ENCODE results near the genes SELENOM and INPP5J.

- RRBS, result no CpG with 5 or more reads among the region's 9 CpGs
Observed at GRCh38 chr22:30937812-30938443, 30.6 kb downstream of the MORC2 start.

DNA sequence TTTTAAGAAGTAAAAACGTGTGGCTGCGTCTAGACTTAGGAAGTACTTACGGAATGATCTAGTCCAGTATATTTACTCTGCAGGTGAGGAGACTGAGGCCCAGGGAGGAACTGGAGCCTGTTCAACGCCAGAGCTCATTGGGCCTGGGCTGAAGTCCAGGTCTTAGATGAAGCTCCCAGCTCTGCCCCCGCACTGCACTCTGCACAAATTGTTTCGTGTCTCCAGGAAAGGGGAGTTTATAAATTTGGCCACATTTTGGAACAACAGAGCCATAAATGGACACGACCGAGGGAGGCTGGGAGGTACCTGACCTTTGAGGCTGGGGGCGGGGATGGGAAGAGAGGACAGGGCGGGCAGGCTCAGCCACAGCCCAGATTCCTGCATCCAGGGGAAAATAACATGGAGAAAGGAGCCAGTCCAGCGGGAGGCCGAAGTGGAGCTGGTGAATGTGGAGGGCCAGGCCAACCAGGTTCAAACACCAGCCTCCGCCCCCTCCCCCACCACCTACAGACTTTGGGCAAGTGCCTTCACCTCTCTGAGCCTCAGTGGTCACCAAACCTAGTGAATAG is 36.9 kb upstream of the SMTN start:
- RRBS, result no CpG with 5 or more reads among the region's 13 CpGs

DNA sequence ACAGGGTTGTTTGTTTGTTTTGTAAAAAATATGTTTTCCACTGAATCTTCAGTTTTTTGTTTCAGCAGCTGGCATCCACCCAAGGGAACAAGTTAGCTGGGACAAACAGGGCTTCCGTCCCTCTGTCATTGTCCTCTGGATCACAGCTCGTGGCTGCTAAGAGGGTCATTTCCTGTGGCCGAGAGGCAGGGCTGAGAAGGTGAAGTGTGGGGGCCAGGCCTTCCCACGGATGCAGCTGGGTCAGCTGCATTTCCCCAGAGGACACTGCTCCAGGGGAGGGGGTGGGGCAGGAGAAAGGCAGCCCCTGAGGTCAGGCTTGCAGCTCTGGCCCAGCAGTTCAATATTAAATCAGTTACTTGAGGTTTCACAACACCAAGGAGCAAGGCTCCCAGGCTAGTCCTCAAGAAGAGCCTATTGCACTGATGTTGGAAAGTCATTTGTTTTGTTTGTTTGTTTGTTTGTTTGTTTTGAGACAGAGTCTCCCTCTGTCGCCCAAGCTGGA is 34.5 kb upstream of the SMTN start:
- RRBS, result no CpG with 5 or more reads among the region's 5 CpGs

DNA sequence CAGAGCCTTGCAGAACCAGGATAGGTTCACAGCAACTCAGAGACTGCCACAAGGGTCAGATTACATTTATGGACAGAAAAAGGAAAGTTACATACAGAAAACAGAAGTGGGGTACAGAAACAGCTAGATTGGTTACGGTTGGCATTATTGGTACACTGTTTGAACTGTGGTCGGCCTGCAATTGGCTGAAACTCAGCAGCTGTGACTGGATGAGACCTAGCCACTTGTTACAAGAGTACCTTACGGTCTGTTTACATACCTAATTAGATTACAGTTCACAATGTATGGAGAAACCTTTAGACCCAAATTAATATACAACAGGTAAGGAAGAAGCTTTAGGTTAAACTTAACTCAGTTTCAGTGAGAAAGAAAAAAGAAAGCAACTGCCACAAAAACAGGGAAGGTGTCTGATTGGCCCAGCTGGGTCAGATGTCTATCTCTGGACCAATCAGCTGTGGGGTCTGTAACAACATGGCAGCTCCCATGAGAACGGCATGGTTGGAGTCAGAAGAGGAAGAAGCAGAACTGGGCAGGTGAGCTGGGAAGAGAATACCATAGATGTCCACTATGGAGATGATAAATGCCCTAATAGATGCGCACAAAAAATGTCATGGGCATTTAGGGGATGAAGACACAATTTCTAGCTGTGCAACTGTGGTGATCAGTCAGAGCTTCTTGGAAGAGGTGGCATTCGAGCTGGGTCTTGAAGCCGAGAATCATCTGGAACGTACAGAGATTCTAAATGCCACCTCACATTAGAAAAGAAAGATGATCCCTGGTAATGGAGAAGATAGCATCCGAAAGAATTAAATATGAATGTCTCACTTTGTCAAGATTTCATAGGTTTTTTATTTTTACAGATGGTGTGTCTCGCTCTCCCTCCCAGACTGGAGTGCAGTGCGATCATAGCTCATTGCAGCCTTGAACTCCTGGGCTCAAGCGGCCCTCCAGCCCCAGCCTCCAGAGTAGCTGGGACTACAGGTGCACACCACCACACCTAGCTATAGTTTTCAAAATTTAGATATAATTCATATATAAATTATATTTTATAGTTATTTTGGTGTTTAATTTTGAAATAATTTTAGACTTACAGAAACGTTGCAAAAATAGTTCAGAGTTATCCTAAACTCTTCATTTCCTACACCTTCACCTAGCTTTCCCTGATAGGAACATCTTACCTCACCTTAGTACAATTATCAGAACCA is 17.1 kb upstream of the SMTN start:
- RRBS, result no CpG with 5 or more reads among the region's 13 CpGs

GRCh38 chr22:31081492-31081732 is 294 bp downstream of the SMTN start:
- RRBS, result 21% methylated on average over 6 of the region's 12 CpGs

GRCh38 chr22:31106659-31106855 is 811 bp downstream of the SELENOM start:
- RRBS, result no CpG with 5 or more reads among the region's 5 CpGs

GRCh38 chr22:31107236-31108036 is at the start of gene SELENOM:
Gene SELENOM, minus strand, starts transcription at chr22:31107568.
- RRBS, result 49% methylated on average over 22 of the region's 69 CpGs

- RRBS, result no CpG with 5 or more reads among the region's 1 CpG
Observed at GRCh38 chr22:31108037-31108242, 572 bp upstream of the SELENOM start.

GRCh38 chr22:31121978-31123108 is at the start of gene INPP5J:
Gene INPP5J, plus strand, starts transcription at chr22:31122966.
- RRBS, result 55% methylated on average over 2 of the region's 11 CpGs

DNA sequence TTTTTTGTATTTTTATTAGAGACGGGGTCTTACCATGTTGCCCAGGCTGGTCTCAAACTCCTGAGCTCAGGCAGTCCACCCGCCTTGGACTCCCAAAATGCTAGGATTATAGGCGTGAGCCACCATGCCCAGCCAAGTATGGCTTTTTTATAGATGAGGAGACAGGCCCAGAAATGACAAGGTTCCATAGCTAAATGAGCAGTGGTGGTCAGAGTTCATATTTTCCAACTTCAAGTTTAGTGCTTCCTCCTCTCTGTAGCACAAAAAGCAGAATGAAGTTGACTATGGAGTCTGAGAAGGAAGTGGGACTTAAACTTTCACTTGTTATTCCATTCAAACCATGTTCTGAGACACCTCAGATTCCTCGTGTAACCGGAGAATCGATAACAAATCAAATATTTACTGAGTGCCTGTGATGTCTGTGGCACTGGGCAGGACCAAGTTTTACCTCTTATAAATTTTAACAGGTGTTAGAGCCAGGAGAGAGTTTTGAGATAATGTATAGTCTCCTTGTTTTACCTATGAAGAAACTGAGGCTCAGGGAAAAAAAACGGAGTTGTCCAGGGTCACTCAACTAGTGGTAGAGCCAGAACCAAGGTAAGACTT is 3.0 kb downstream of the LIMK2 start:
- RRBS, result no CpG with 5 or more reads among the region's 7 CpGs

DNA sequence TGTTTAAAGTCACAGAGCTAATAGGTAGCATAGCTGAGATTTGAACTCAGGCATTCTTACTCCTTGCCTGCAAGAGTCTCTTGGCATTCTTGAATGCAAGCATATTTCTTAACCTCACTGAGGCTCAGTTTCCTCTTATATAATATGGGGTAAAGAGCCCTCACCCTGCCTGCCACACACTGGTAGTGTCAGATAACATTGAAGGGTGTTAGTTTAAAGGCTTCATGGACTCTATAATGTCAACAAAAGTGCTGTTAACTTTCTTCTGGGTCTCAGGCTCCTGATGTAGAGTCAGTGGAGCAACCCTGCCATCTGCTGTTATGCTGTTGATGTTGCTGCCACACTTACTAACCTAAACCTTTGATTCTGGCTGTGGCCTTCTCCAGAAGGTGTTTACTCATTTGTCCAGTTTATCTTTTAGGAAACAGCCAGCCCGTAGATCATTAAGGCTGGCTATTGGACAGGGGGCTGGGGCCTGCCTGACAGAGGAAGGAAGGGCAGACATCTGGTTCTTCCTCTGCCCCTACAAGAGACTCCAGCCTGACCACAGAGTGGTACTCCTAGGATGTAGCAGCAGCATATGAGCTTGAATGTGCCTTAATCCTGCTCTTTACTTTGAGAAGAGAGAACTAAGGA is 19.1 kb downstream of the LIMK2 start:
- RRBS, result no CpG with 5 or more reads among the region's 1 CpG

DNA sequence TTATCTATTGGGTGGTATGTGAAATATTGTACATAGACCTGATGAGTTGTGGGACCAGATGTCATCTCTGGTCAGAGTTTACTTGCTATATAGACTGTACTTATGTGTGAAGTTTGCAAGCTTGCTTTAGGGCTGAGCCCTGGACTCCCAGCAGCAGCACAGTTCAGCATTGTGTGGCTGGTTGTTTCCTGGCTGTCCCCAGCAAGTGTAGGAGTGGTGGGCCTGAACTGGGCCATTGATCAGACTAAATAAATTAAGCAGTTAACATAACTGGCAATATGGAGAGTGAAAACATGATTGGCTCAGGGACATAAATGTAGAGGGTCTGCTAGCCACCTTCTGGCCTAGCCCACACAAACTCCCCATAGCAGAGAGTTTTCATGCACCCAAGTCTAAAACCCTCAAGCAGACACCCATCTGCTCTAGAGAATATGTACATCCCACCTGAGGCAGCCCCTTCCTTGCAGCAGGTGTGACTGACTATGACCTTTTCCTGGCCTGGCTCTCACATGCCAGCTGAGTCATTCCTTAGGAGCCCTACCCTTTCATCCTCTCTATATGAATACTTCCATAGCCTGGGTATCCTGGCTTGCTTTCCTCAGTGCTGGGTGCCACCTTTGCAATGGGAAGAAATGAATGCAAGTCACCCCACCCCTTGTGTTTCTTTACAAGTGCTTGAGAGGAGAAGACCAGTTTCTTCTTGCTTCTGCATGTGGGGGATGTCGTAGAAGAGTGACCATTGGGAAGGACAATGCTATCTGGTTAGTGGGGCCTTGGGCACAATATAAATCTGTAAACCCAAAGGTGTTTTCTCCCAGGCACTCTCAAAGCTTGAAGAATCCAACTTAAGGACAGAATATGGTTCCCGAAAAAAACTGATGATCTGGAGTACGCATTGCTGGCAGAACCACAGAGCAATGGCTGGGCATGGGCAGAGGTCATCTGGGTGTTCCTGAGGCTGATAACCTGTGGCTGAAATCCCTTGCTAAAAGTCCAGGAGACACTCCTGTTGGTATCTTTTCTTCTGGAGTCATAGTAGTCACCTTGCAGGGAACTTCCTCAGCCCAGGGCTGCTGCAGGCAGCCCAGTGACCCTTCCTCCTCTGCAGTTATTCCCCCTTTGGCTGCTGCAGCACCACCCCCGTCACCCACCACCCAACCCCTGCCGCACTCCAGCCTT is 12.1 kb downstream of the PIK3IP1 start:
- RRBS, result no CpG with 5 or more reads among the region's 5 CpGs

DNA sequence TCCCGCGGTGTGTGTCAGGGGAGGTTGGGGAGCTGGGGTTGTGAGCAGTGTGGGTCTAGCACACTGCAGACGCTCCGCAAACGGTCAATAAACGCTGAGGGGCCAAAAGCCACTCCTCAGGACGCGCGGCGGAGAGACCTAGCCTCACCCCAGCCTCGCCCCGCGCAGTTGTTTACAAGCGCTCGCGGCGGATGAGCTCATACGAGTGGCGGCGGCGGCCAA is 1.8 kb downstream of the PIK3IP1 start:
- RRBS, result no CpG with 5 or more reads among the region's 21 CpGs

DNA sequence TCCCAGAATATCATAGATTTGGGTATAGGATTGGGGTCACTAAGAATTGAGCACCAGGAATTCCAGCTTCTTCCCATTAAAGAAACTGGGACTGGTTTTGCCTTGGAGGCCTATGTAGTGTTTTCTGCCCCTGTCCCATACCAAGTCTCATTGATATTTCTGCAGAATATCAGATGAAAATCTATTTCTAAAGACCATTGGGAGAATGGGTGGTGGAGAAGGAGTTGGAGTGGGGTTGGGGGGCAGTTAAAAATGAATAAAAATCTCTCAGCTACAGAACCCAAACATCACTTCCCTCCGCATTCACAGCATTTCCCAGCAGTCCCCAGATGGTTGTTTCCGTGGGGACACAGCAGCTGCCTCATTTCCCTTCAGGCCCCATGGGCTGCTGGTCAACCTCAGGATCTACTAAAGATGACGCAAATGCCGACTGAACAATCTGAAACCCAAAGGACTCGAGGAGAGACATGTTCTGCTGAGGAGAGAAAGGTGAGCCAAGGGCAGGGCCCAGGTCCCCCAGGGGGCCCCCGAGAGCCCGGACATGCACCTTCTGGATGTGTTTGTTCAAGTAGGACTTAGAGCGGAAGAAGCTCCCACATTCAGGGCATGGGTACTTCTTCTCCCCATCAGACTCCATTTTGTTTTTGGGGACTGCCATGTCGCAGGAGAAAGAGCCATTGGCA is 19.5 kb downstream of the PATZ1 start:
- RRBS, result no CpG with 5 or more reads among the region's 9 CpGs

DNA sequence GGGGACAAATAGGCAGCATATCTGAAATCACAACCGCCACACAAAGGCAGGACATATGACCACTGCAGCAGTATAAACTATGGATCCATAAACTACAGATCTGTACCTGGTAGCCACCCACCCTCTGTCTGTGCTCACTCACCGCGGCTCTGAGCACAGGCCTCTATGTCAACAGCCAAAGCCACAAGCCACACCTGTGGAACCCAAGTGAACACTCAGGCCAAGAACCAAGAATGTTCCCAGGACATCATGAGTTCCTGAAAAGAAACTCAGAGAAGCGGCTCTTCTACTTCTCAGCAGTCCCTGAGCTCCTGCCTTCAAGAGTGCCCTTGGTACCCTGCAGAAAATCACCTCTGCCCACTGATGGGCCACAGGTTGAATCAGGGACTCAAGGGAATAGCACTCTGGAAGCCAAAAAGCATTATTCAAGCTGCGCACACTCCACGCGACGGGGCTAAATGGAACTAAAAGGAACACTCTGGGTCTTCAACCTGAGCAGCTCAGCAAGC is 22.3 kb downstream of the PISD start:
- RRBS, result no CpG with 5 or more reads among the region's 8 CpGs

DNA sequence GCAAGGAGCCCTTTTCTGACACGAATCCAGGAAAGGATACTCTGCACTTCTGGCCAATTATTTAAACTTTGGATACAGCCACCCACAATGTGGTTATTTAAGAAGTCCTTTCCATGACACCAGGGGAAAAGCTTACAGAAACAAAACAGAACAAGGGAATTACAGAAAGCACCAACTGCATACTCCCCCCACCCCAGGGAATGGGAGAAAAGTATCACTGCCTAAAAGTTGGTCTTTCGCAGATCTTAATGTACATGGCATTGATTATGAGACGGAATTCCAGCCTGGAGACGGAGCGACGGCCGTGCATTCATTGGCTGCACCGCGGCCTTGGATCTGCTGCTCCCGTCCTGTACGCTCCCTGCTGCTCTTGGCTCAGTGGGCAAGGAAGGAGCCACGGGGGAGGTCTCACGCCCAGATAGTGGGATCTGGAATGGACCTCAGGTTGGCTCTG is 19.8 kb upstream of the PISD start:
- RRBS, result no CpG with 5 or more reads among the region's 13 CpGs

DNA sequence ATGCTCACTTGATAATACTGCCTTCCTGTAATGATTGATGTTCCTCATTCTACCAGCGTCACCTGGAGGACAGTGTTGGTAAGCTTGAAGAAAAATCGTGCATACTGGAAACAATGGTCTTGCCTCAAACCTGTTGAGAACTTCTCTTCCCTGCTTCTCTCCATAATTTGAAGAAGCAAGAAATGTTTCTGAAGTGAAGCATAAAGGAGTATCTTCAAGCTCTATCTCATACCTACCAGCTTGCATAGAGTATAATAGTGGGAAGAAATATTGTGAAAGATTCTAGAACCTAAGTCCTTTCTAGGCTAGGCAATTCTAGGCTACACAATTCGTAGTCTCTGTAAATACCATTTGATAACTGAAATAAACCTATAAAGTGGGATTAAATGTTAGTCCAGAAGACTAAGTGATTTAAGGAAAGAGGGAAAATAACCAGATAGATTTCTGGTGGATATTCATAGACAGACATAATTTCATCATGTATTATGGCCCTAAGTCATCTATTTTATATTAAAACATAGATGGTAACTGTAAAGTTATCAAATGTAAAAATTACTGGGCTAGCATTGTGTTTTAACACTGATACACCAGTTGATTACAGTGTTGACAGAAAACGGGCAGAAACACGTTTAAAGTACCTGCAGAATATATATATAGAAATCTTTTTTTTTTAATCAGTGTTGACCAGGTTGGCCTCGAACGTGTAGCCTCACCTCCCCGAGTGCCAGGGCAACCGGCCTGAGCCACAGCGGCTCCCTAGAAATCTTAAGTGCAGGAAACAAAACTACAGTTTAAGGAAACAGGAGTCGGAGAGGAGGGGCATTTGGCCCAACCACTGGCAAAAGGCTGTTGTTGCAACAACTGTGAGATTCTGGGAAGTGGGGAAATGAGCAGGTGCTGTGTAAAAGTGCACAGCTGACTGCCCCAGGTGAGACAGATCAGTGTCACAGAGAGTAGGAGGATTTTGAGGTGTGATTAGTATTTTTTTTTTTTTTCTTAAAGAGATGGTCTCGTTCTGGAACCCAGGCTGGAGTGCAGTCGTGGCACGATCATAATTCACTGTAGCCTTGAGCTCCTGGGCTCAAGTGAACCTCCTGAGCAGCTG is 3.4 kb downstream of the YWHAH start:
- RRBS, result no CpG with 5 or more reads among the region's 14 CpGs

- RRBS, result no CpG with 5 or more reads among the region's 3 CpGs
Observed at GRCh38 chr22:32052263-32052797, 9.3 kb downstream of the SLC5A1 start.

- RRBS, result 85% methylated on average over 4 of the region's 11 CpGs
Observed at GRCh38 chr22:32206873-32207381, 2.1 kb upstream of the RFPL2 start.

GRCh38 chr22:32334812-32335118 is 22.9 kb upstream of the RFPL3 start:
- RRBS, result no CpG with 5 or more reads among the region's 6 CpGs

Measured in Jurkat, Clone E6-1 (cell line).